A673 (cell line): ENCODE measurements around the gene DET1.

DNA sequence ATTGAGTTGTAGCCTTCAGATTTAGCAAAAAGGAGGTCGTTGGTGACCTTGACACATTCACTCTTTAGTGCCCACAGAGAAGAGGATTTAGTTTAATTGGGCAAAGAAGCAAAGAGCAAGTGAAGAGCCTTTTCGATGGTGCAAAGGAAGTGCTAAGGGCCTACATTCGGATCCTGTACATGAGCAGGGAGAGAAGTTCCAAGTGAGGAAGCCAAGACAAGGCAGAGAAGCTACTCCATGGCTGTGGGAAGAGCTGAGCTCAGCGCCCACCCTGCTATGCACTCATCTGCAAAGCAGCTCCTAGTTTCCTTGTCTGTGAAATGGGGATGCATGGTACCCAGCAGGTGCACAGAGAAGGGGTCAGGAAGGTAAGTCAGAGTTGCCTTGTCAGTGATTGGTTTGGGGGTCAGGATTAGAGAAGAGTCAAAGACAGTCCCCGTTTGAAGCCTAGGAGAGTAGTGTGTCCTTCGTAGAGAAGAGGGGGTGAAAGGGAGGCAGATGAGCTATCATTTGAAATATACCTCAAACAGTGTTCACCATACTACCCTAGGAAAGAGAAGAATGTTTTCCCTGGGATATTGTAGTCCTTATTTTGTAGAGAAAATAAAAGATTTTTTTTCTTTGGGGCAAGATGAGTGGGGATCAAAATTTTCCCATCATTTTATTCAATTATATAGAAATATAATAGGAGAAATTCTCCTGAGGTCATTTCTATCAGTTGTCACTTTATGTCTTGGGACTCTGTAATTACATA is 126.6 kb downstream of the PDE8A start:
- PRO-cap: no peak

DNA sequence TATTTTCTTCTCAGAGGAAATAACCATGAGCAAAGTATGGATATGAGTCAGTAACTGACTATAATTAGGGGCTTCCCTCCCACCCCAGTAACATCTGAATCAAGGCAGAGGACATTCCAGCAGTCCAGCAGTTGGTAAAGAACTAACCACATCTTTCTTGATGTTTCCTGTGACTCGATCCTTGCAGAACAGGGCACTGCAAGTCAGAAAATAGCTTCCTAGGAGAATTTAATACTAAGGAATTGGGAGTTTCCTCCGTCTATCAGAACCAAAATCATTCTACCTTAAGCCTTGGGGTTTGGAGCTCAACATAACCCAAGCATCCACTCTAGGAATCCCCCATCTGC is 61.8 kb upstream of the AKAP13 start:
- PRO-cap: no peak

DNA sequence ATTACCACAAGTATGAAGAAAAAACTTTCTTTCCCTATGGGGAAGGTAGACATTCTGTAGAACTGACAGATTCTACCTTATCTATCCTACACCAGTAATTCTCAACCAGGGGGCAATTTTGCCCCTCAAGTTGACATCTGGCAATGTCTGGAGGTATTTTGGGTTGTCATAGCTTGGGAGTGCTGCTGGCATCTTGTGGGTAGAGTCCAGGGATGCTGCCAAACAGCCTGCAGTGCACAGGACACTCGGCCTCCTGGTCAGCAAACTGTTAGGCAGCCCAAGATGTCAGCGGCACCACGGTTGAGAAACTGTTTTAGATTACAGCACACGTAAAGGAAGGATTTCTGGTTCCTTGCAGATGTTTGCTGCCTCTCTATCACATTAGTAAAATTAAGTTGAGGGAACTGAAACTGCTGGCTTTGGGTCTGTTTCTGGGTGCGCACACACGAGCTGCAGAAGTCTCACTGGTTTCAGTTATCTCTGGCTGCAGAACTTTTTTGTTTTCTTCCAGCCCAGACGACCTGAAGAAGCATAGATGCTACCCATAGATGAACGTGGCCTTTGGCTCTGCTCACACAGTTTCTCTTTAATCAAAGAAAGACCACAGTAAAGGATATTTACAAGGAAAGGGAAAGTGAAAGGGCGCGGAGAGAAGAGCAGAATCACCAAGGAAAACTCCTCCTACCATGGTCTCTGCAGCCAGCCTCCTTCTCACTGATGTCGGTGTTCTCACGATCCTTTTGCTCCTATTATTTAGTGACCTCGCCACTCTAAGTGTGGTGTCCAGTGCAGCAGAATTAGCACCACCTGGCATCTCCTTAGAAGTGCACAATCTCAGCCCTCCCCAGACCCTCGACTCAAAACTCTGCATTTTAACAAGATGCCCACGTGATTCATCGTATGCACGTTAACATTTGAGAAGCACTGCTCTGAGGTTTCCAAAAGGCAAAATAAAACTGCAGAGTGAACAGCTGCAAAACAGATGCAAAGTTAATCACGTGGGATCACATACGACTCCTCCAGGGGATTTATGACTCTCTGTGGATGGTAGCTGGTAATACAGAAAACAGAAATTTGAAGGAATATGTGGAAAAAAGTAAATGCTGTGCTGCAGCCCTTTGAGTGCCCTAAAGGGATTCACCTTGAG is 50.6 kb upstream of the AKAP13 start:
- PRO-cap: no peak

- PRO-cap: no peak
Measured at GRCh38 chr15:85357827-85358536, 22.4 kb upstream of the AKAP13 start.

DNA sequence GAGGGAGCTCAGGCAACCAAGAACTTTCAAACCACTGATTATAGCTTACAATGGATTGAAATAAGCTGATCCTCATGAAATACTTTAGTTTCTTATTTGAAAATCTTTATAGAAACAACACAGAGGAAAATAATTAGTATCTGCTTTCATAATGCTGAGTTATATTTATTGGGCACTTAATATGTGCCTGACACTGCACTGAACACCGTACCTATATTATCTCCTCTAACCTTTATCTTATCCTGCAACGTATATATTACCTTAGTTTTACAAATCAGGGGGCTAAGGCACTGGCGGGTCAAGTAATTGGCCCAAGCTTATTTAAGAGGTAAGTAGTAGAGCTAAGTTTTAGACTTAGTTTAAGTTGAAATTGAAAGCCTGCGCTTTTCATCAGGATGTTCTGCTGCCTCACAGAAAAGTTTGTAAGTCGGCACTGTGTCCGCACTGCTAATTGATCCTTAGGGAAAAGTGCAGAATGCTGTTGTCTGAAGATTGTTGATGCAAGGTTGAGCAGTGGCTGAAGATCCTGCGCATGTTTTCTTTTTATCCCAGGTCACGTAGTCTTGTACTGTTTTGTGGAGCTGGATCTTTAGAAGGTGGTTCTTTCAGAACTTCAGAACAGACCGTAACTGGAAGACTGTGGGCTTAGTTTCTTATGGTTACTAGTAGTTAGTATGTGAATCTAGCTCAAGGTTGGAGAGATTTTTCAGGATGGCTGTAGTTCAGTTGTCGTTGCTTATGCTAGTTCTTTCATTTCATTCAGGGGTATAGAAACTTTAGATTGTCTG is 32.5 kb downstream of the AKAP13 start:
- PRO-cap: no peak

DNA sequence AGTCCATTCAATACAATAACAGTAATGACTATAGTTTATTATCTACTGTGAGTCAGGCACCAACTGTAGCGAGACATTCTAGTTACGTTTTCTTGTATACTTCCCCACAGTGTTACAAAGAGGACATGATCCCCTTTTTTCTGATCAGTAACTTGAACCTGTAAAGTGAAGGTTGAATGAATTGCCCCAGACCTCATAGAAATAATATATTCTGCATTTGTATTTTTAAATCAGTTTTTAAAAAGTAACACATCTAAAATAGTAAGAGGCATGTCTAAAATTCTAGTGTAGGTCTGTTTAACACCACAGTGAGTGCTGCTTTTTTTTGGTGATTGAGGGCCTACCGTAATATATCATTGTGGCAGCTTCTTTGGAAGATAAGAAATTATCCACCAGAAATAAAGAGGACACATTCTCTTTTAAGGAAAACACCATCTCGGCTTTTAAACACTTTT is 76.6 kb downstream of the AKAP13 start:
- PRO-cap: no peak

GRCh38 chr15:85543541-85544437 is 163.4 kb downstream of the AKAP13 start:
- PRO-cap: no peak

DNA sequence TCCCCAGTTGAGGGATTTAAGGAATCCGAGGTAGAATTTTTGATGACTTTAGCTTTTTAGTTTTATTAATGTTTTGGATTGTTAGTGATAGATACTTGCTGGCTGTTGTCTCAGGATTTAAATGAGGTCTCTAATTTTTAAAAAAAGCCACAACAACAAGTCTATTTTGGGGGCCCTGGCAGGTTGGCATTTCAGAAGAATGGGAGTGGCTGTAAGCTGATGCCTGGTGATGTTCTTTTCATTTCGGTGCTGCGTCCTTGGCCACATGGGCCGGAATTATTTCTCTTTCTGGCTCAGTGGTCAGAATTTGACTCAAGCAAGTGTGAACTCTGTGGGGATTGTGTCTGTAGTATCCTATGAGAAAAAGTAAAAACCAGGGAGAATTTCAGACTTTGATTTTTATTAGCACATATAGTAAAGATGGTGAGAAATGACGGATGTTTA is 203.0 kb downstream of the AKAP13 start:
- PRO-cap: no peak

- PRO-cap: no peak
Measured at GRCh38 chr15:85605124-85605543, 189.6 kb downstream of the KLHL25 start.

- PRO-cap: no peak
Measured at GRCh38 chr15:85608146-85608859, 186.4 kb downstream of the KLHL25 start.

DNA sequence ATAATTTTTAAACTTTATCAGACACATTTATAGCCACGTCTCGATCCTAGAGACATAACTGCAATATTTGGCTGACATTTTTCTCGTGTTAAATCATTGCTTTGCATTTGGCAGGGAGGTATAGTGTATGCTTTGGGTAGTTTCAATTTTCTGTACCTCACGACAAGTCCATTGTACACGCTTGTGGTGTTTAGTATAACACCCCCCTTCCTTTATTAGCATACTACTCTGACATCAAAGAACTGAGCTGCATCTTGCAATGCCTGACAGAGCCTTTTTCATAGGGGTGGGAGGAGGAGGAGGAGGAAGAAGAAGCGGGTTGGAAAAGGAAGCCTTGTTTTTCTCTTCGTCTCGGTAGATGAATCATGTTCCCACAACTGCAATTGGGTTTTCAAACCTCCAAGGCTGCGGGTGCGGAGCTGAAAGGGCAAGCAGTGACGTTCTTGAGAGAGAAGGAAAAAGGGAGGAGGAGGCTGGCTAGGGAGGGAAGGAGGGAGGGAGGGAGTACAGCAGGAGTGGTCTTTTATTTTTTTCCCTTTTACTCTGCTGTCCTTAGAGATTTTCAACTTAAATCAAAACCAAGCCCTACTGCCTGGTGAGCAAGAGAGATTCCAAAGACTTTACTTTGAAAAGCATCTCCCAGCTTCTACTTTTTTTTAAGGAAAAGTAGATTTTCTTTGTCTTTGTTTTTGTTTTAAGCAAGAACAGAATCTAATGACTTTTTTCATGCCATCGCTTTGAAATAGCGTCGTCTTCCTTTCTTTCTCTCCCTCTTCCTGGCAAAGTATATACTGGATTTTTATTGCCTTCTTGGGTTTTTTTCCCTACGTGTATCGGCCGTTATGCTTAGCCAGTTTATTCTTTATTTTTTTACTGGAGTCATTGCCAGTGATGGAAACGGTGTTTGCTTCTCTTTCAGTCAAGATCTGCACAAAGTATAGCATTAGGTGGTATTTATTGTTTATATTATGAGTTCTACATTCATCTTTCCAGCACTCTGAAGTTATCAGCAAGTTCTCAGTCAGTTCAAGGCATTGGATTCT is 175.5 kb downstream of the KLHL25 start:
- PRO-cap: bidirectional peak, plus-strand start at position 488 of the sequence, minus-strand start at position 364 of the sequence

- PRO-cap: no peak
Measured at GRCh38 chr15:85619907-85620655, 174.6 kb downstream of the KLHL25 start.

DNA sequence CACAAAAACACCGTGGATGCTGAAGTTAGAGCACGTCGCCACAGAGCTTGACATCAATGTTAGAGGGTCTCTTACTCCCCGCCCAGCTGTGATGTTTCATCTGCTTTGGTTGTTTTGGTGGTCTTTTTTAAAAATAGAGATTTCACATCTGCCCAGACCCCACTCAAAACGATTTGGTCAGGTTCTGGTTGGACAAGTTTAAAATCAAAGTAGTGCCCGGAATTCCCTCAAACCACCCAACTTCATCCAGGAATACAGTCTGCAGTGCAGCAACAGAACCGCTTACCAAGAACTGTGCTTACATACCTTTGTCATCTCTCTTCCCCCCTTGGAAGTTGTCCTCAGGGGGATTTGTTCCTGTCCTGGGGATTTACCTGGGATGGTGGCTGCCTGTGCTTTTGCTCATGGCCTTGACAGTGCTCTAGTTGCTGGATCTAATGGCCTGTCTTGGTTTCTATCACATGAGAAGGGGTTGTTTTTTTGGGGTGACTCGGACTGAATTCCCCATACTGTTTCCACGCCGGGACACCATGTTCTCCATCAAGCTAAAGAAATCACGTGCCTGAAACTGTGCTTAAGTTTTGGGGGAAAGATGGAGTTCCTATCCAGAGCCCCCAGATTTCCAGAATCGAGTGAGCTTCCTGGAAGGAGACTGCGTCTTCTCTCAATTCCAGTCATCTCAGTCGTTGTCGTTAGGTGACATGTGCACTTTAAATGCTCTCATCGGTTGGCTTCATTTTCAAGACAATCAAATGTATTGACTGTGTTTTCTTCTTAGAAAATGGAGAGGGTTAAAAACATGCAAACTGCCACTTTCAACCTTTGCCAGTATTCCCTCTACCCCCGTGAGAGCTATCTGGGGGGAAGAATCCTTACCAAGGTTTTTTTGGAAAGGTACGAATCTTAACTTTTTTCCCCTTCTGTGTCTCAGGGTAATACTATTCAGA is 47.5 kb downstream of the KLHL25 start:
- PRO-cap: no peak

DNA sequence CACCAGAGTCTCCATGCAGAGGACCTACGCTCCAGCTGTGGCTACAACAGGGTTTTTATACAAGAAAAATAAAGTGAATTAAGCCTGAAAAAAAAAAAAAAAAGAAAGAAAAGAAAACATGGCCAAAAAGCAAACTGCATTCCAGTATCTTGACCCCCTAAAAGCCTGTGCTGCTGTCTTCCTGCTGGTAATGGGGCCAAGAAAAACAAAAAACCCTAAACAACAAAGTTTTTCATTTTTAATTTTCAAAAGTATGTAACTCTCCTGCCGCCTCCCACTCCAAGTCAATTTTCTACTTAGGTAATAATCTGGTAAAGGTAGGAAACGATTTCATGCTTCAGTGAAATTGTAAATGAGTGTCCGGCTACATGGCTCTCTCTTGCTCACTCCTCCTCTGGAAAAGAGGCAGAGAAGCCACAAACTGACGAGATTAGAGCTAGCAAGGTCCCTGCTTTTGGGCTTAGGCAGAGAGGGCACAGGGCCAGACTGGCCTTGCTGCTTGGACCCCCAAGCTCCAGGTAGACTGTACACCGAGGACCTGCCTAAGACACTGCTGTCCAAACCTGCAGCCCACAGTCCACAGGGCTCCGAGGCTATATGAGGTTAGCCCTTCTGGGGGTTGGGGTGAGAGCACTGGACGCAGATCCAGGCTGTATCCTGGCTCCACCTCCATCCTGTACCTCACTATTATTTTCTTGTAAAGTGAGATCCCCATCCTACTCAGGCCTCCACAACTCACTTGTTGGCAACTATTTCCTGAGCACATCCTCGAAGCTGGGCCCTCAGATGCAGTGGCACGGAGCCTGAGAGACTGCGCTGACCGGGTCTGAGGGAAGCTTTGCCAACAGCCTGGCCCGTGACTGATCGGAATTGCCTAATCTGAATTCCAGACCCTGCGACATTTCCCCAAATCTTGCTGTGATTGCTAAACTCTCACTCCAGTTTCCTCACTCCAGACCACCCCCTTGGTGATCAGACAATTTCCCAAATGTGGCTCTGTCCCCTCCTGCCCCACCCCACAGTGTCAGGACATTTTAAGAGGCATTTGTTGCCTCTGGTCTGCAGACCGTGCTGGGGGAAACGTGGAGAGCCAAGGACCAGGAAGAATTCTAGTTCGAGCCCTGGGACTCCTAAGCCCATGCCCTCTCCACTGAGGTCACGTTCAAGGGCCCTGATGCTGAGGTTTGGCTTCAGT is 23.2 kb downstream of the KLHL25 start:
- PRO-cap: no peak

GRCh38 chr15:85780643-85781047 is 14.1 kb downstream of the KLHL25 start:
- PRO-cap: no peak

GRCh38 chr15:85837911-85838123 is 43.1 kb upstream of the KLHL25 start:
- PRO-cap: no peak

- PRO-cap: no peak
Measured at GRCh38 chr15:88255594-88255907, 988 bp downstream of the NTRK3 start.

DNA sequence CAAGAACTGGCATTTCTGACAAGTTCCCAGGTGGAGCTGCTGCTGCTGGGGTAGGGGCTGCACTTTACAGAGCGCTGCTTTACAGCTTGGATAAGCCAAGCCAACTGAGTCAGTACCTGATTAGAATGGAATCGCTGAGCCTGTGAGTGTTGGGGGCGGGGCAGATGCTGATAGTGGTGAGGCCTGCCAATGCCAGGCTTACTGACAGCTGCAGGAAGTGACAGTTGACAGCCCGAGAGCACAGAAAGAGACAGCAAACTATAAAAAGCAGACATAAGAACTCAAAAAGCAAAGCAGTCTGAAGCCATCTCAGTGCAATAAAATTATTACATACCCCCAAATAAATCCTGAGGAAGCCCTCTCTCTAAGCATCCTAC is 64.8 kb downstream of the MRPL46 start:
- PRO-cap: no peak

GRCh38 chr15:88546181-88547116 is at the start of gene DET1:
DET1 (minus strand) TSS chr15:88546681.
- PRO-cap: bidirectional peak, plus-strand start at chr15:88546427, minus-strand start at chr15:88546338; bidirectional peak, plus-strand start at chr15:88546795, minus-strand start at chr15:88546665

- PRO-cap: no peak
Measured at GRCh38 chr15:88716822-88717224, 78.0 kb downstream of the ISG20 start.